Peritoneum (tissue), 1 donor: ENCODE results near the genes AKNA and TNFSF15.

- PRO-cap: no peak
Measured at GRCh38 chr9:114249618-114250775, 72.9 kb upstream of the ORM1 start.

GRCh38 chr9:114281313-114282314 is 41.3 kb upstream of the ORM1 start:
- PRO-cap: no peak

DNA sequence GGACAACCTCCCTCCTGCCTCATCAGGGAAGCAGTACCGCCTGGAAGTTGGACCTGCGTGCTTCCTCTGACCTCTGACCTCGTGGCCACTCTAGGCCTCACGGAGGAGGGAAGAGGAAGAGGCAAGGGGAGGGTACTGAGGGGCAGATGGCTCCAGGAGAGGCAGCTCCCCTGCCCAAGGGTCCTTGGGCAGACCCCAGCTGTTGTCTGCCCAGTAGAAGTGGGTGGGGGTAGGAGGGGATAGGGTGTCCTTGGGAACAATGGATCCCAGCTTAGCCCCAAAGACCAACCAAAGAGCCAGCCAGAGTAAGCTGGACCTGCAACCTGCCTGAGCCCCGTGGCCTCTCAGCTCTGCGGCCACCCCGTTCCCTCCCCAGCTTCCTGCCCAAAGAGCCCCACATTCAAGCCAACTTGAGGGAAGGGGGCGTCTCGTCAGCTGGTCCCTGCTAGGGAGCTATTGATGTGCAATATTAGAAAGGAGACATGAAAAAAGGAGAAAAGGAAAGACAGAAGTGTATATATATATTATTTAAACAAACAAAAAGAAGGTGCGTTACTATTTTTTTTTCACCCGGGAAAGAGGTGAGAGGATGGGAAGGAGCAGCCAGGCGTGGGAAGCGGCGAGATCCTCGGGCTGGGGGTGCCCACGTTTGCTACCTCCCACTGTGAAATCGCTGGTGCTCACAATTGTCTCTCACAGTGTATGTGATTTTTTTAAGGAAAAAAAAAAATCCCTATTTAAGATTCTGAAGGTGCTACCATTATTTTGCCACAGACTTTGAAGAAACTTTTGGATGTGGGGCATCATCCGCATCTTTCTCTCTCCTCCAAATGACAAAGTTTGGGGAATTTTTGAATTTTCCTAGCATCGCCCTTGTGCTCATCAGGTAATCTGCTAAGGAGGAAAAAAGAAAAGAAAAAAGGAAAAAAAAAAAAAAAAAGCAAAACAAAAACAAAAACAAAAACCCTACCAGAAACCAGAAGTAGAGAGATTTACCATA is 12.0 kb upstream of the ORM1 start:
- PRO-cap: no peak

- PRO-cap: no peak
Measured at GRCh38 chr9:114335919-114337031, 6.6 kb downstream of the ORM2 start.

GRCh38 chr9:114351688-114351965 is 22.0 kb downstream of the ORM2 start:
- PRO-cap: no peak

DNA sequence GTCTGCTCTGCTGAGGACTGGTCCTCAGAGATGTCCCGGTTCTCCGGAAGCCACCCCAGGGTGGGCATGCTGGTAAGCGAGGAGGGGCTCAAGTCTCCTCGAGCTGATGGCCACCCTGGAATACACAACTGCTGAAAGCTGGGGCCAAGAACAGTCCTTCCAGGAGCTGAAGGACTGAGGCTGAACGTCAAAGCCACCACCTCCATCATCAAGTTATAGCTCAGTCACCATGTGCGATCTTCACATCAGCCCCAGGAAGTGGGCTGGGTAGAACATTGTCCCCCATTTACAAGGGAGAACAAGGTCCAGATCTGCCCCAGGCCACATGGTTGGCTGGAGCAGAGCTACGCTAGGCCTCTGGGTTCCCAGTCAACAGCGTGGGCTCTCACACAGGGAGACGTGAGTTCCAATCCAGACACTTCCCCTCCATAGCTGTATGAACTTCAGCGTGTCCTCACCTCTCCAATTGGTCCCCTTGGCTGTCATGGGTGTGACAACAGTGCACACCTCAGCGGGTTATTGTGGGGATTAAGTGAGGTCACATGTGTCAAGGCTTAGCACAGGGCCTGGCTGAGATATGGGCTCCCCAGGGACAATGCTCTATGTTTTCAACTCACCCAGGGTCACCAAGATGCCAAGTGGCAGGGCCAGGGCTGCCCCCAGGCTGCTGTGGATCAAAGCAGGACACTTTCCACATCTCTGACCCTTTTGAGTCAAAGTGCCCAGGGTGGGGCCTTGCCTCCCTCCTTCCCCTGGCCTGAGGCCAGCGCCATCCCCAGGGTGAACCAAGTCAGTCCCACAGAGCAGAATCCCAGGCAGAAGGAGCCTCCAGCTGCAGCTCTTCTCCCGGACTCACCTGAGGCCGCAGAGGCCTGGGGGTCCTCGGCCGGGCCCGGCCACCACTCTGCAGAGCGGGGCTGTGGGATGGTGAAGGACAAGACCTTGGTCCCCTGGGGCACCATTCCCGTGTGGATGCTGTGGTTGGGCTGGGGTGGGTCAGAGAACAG is 19.9 kb downstream of the AKNA start:
- PRO-cap: no peak

GRCh38 chr9:114386997-114387486 is 740 bp downstream of the AKNA start:
- PRO-cap: no peak

- PRO-cap: unidirectional peak, minus-strand start at chr9:114387982
Measured at GRCh38 chr9:114387487-114388589, at the start of gene AKNA. Gene AKNA (minus strand): TSS chr9:114387982.

- PRO-cap: no peak
Measured at GRCh38 chr9:114493291-114494023, 11.8 kb downstream of the WHRN start.

GRCh38 chr9:114589085-114589462 is 1.5 kb downstream of the ATP6V1G1 start:
- PRO-cap: no peak

DNA sequence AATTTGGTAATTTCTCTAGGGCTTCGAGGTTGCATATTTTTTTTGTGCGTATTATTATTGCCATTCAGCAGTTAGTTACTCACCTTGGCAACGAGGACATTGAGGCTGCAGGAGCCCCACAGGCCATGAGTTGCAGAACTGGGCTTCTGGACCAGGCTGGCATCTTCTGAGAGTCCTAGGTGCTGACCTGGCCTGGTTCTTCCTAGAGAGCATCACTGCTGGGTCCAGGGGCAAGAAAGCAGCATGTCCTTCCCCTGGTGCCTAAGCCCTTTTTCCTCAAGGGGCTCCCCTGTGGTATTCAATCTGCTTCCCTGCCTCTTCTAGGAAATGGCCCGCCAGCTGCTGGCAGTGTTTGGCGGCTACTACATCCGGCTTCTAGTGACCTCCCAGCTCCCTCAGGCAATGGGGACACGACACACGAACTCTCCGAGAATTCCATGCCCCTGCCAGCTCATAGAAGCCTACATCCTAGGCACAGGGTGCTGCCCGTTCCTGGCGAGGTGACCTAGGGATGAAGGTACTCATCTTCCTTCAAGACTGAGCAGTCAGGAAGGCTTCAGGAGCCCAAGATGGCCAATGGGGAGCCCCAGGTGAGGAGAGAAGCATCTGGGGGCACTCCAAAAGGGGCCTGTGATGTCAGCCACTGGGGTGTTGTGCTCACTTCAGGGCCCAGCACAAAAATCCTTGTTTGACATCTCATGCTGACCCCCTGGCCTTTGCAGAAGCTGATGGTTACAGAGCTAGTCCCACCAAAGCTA is 14.6 kb downstream of the TEX53 start:
- PRO-cap: no peak

DNA sequence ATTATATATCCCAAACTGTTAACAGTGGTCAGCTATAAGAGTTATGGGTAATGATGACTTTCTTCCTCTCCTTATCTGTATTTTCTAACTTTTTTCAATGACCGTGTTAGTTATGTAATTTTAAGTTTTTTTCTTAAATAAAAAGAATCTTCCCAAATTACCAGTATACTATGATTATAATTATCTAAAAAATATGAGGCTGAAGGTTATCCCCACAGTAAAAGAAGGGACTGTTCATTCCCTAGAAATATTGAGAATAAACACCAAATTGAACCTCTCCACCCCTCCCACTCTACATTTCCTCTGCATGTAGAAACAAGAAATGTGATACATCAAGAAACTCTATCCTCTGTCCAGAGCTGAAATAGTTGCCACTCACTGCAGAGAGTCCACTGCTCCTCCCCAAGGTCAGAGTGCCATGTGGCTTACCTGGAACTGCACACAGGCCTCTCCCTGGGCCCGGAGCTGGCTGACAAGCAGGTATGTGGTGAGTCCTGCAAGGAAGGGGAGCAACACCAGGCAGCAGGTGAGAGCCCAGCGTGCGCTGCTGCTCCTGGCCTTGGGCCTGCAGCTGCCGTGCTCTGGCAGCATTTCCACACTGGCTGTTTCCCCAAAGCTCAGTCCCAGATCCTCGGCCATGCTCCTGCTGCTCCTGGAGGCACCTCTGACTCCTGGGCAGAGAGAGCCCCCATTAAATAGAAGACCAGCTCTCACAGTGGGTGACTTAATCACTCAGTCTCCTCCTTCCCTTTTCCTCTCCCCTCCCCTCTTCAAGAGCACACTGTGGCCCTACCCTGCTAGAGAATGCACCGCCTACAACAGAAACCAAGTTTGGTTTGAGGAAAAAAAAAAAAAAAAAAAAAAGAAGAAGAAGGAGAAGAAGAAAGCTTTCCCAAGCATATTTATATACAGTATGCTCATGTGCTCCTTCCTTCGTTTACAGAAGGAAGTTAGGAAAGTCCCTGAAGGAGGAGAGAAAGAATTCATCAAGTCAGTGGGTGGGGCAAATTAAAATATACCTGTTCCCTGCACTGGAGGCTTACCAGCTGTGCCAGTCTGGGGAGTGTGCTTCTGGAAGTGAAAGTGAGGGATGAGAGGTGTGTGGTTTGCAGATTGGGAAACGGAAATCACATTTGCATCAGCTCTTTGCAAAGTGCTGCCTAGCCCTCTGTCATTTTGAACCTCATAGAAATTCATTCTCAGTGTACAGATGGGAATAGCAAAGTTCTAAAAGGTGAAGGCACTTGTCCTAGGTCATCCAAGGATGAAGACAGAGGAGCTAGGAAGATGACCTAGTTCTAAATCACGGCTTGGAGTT is at the start of gene TNFSF15:
TNFSF15 (minus strand) TSS at position 666 of the 1,318 bp plus-strand sequence.
- PRO-cap: no peak

DNA sequence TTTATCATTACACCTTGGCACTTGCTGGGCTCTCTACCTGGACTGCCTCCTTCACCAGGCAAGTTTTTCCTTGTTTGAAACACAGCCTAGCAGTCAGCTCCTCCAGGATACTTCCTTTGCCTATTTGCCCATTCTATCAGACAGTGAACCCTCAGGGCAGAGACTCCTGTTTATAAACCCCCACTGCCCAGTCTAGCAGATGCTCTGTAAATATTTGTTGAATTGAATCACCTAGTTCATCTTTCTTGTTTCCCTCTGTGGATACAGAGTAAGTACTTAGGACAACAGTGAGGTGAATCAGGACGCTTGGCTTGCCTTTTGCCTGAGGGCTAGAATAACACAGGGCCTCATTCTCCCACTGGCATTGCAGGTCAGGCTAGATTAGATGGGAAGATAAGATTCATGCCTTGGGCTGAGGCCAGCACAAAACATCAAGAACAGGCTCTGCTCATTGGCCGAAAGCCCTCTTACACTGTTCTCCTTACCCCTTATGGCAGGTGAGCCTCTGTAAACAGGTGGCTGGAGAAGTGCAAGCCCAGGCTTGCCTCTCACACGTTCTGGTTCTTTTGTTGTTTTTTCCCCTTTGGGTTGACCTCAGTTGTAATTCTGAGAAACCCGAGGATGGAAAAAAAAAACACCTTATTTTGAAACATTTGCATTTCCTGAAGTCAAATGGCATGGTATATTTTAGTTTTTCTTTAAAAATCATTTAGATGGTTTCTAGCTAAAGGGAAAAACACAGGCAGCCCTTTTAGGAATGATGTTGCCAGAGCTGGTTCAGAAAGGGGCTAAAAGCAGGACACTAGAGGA is 22.2 kb downstream of the TNFSF8 start:
- PRO-cap: no peak

- PRO-cap: no peak
Measured at GRCh38 chr9:115084022-115084655, 33.8 kb downstream of the TNC start.

DNA sequence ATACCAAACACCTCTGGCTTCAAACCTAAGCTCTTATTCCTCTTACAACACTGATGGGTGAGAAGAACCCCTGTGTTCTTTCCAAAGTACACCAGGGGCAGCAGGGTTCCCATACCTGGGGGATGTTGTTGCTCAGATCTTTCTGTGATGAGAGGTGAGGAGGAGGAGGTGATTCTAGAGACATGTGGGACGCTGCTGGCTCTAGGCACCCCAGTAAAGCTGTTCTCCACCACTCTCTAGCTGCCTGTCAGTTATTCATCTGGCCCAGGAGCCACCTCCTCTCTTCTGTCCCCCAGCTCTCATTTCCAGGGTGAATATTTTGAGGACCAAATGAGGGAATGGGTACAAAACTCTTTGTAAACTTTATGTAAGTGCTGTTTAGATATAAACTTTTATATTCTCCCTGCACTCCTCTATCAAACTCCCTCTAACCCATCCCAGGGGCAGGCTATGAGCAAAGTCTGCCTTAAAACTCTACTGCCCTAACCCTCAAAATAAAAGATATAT is 754 bp downstream of the TNC start:
- PRO-cap: no peak

- PRO-cap: no peak
Measured at GRCh38 chr9:115211796-115212298, 93.9 kb upstream of the TNC start.

DNA sequence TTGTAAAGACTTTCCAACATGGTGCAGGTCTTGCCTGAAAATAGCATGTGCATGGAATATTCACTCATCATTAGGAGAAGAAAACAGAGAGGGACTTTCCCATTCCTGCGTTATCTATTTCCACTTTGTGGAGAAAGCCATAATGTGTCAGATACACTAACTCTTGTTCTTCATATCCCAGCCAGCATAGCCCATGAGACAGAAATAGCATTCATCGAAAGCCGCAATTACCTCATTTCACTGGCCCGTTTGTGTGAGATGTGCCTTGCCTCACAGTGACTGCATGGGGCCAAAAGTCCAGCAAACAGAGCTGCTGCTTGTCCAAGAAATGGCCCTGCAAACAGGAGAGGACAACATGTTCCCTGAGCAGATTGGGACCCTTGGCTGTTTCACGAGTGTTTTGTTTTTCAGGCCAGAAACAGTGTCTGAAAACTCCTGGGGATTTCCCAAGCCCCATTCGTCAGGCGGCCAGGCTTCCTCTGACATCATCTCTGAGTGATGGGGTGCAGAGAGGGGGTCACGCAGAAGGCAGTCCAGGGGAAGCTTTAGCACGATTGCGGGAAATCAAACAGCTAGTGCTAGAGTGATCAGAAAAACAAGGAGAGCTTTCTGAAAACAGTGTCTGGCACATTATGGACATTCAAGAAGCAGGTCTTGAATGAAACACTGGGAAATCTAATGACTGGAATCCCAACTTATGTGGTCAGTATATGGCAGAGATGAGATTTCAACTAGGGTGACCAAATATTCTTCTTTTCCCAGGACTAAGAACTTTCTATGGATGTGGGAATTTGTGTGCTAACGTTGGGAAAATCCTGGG is 503.5 kb upstream of the PAPPA start:
- PRO-cap: no peak

DNA sequence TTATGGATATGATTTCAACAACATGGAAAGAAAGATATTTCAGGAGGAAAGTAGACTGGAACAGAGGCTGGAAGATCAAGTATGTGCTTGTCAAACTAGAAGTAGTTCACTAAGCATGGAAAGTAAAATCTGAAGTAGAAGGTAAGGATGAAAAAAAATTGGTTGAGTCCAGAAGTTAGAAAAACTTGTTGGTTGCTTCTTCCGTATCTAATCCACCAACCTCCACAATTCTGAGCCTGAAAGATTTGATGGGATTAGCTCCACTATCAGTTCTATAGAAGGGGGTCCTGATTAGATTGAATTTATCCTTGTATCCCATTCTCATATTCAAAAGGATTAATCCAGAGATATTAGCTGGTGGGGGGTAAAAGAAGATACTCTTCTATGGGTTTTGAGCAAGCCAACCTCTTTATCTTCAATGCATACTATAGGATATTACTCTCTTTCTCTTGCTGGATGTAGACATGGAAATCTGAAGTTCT is 392.9 kb upstream of the PAPPA start:
- PRO-cap: no peak

GRCh38 chr9:115780406-115780883 is 373.1 kb upstream of the PAPPA start:
- PRO-cap: no peak

GRCh38 chr9:117405896-117406256 is 9.0 kb downstream of the ASTN2 start:
- PRO-cap: no peak